Gastroesophageal sphincter (tissue), 4 donors: Measurements from ENCODE around the genes C5orf47 and NSG2.

GRCh38 chr5:173310782-173311123 is 17.5 kb downstream of the STC2 start:
- PRO-cap = no peak
- RAMPAGE, long total RNA, 4 experiments = no peak in any of the 4 experiments

DNA sequence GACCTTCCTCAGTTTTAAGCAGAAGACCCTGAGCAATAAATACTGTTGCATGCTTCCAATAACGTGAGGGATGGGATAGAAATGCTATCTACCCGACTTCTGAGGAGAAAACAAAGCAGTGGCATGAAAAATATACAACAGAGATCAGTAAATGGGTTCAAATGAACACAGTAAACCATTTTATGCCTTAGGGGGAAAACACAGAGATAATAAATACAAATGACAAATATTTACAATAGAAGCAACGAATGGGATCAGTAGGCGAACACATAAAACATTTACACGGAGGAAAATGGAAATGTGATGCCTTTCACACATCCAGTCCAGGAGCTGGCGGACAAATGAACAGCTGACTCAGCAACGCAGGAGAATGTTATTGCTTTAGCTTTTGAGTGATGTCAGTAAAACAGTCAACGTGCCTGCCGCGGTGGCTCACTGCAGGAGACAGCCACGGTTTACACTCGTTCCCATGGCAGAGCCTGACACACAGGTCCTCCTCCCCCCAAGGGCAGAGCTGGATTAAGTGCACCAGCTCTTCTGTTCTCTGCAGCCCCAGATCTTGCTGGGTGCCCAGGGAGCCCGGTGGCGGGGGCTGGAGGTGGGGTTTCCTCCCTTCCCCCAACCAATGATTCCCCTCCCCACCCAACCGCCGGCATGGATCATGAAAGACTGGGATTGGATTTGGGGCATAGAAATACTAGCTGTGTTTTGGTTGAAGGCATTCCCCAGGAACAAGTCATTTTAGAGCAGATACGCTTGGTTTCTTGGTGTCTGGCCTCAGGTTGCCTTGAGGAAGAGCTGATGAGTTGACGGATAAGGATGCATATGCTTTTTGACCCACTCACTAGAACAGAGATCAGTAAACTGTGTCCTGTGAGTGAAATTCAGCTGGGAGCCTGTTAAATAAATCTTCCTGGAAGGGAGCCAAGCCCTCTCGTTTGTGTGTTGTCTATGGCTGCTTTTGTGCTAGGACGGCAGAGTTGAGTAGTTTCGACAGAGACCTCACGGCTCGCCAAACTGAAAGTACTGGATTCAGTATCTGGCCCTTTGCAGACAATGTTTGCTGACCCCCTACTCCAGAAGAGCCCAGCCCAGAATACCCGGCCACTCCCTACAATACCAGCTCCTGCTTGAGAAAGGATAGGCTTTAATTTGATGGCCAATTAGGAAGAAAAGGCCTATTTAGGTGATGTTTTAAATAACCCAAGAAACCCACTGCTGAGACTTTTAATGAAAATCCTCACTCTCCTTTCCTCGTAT is 12.5 kb downstream of the STC2 start:
- PRO-cap = no peak
- RAMPAGE, long total RNA, 4 experiments = no peak in any of the 4 experiments

GRCh38 chr5:173457159-173457828 is 129.1 kb upstream of the STC2 start:
- PRO-cap = no peak
- RAMPAGE, long total RNA, 4 experiments = no peak in any of the 4 experiments

GRCh38 chr5:173474736-173475499 is 141.5 kb downstream of the BOD1 start:
- PRO-cap = bidirectional peak, plus-strand start at chr5:173475300, minus-strand start at chr5:173475080
- RAMPAGE, long total RNA, 4 experiments = start-site peak on the plus strand in 2 of 4 experiments, at chr5:173474987-173474996 at its widest, 40 to 65 reads per replicate

DNA sequence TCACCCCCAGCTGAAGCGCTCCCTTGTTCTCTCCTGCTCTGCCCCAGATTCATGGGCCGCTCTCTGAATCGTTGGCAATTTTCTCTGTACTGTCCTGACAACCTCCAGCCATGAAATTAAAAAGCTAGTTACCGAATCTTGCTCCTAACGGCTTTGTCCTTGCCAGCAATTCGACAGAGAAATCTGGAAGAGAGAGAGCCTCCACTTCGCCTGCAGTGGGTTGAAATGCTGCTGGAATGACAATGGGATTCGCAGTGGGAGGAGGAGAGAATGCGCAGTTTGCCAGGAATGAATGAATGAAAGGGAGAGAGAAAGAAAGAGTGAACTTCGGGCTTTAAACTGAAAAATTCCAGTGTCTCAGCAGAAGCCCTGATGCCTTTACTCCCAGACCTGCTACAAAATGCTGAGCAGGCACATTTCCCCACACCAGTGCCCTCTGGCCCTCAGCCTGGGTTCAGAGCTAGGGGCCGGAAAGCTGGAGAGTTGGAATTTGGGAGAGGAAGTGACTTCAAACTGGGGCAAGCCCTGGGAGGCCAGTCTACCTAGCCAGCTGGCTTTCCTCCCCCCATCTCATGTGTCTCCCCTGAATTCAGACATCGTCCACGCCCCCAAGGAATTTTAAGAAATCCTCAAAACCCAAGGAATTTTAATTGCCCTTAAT is 11.5 kb upstream of the BOD1 start:
- PRO-cap = no peak
- RAMPAGE, long total RNA, 4 experiments = no peak in any of the 4 experiments

DNA sequence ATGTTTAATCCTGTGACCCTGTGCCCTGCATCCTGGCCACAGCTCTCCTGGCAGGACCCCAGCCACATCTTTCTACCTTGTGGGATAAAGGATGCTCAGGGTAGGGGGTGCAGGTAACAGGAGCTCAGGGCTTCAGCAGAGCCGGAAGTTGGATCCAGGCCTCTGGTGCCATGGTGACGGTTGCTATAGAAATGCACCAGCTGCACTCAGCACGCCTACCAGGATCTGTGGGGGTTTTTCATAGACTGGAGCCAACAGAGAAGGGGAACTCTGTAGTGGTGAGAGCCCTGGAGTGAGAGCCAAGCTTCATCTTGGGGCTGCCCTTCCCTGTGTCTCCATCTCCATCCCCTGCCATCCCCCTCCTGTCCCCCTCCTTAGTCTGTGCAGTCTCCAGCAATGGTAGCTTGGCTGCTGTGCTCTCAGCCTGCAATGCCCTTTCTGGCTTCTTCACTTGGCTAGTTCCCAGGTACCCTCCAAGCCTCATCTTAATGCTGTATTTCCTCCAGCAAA is 27.5 kb upstream of the BOD1 start:
- PRO-cap = no peak
- RAMPAGE, long total RNA, 4 experiments = no peak in any of the 4 experiments

- PRO-cap = no peak
- RAMPAGE, long total RNA, 4 experiments = no peak in any of the 4 experiments
Measured at GRCh38 chr5:173733826-173734558, 117.5 kb upstream of the BOD1 start.

DNA sequence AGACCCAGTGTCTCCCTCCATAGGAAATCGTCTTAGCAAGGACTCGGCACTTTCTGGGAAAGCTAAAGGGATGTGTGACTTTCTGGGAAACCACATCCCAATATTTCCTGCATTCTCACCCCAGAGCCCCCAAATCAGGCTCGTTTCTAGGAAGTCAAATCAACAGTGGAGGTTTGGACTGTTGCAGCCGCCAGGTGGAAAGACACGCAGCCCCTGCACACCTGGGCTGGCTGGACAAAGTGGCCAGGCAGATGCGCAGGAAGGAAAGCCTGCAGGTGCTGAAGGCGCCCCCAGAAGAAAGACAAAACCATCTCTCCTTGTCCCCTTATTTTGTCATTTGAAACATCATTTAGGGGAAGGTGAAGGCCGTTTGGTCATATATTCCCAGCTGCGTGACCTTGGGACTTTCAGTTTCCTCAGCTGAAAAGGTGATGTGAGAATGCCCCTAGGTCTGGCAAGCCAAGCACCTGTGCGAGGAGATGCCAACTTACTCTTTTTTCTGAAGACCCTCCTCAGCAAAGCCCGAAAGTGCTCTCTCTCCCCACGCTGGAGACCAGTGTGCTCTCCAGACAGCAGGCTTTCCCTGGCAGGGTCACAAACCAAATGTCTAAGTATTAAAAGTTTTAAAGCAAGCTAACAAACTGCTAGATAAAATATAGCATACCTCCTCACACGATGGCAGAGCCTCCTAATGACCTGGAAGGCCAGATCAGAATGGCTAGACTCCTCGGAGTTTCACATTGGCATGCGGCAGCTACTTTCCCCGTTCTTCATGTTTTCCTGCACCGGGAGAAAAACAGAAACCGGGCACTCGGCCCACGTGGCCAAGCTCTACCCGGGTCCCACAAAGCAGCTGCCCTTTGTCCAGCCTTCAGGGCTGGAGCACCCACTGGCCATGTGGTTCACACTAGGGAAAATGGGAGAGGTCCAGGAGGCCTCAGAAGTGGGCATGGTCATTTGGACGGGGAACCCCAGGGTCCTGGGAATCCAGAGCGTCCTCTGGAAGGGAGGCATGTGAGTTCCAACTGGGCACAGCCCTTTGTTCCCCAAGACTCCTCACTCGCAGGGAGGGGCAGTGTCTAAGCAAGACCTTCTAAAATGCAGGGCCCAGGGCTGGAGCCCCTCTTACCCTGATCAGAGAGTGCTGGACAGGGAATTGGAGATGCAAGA is 97.6 kb upstream of the CPEB4 start:
- PRO-cap = no peak
- RAMPAGE, long total RNA, 4 experiments = no peak in any of the 4 experiments

DNA sequence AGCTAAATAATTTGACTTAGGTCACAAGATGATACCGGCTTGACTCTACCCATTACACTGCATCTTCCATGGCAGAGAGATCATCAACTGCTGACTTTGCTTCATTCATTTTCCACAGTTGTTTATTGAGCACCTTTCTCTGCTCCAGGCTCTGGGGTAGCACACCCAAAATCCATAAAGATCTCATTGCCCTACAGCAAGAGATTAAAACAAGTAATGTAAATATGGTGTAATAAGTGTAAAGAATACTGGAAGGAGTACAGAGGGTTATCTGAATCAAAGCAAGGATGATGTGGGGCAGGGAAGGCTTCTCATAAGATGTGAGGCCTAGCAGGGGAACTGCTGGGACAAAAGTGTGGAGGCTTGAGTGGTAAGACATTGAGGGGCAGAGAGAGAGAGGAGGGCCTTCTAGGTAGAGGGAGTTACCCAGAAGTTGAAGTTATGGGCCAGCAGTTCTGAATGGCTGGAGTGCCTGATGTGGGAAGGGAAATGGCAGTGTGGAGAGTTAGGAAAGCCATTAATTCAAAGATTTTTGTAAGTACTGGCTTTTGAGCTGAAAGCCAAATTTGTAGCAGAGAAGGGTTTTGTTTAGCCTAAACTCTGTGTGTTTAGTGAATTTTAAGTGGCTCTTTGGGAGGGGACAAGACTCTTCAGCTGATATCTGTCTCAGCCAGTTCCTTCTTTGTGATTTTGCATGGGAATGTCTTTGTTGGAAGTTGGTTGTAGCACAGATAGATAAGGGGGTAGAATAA is 36.7 kb downstream of the CPEB4 start:
- PRO-cap = no peak
- RAMPAGE, long total RNA, 4 experiments = start-site peak on the plus strand in 1 of 4 experiments, centred at position 249 of the sequence, 6 reads per replicate

DNA sequence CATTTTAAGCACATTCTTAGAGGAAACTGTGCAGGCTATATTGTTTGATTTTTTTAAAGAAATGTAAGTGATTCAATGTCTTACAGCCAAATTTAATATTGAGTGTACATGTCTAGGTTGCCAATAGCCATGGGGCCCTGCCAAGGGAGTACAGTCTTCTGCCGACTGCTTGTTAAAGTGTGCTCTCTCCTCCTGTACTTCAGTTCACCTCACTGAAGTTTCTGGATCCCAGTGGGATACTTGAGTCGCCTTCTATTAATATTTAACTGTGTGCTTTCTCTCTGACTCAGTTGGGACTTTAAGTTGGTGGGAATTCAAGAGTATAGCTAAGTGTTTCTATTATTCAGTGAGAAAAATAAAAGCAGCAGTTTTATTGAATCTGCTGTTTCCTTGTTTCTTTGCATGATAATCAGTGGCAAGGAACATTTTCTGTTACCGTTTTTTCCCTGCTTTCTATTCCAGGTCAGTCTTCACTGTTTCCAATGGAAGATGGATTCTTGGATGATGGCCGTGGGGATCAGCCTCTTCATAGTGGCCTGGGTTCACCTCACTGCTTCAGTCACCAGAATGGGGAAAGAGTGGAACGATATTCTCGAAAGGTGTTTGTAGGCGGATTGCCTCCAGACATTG is 44.4 kb upstream of the C5orf47 start:
- PRO-cap = no peak
- RAMPAGE, long total RNA, 4 experiments = no peak in any of the 4 experiments

GRCh38 chr5:173963735-173964578 is 25.0 kb upstream of the C5orf47 start:
- PRO-cap = no peak
- RAMPAGE, long total RNA, 4 experiments = no peak in any of the 4 experiments

DNA sequence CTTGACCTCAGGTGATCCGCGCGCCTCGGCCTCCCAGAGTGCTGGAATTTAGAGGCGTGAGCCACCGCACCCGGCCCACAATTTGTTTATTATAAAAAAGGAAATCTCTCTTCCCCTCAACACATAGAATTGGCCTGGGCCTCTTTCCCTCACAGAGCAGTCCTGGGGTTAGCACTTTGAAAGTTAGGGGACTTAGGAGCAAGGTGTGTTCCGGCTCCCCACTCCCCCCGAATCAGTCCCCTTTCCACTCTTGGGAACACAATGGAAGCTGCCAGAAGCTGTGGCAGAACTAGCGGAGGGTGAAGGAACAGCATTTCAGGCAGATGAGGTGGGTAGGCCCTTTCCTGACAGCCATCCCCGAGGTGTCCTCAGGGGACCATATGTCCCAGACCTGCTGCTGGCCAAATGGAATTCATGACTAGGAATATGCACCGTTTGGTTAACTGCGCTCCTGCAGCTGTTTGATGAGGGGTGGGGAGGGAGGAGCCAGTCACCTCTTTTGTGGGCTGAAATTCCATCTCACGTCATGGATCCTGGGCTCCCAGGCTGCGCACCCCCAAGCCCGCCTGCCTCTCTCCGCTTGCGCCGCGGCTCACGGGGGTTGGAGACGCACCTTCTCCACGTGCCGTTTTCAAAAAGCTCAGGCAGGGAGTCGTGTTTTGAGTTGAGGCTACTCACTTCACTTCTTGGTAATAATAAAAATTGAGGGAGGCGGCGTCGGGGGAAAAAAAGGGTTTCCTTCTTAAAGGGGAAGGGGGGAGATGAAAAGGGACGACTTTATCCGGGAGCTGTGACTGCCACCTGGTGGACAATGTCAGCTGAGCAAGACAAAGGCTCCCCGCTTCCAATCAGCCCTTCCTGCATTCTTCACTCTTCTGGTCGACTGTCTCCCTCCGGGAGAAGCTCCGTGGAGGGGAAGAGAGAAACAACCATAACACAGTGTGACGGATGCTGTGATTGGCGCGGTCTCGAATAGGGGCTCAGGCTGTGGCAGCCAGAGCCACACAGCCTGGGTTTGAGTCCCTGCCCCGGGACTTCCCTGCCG is 16.1 kb upstream of the C5orf47 start:
- PRO-cap = no peak
- RAMPAGE, long total RNA, 4 experiments = no peak in any of the 4 experiments

- PRO-cap = no peak
- RAMPAGE, long total RNA, 4 experiments = no peak in any of the 4 experiments
Measured at GRCh38 chr5:173989102-173989728, at the start of gene C5orf47. C5orf47 (plus strand) TSS chr5:173989170.

DNA sequence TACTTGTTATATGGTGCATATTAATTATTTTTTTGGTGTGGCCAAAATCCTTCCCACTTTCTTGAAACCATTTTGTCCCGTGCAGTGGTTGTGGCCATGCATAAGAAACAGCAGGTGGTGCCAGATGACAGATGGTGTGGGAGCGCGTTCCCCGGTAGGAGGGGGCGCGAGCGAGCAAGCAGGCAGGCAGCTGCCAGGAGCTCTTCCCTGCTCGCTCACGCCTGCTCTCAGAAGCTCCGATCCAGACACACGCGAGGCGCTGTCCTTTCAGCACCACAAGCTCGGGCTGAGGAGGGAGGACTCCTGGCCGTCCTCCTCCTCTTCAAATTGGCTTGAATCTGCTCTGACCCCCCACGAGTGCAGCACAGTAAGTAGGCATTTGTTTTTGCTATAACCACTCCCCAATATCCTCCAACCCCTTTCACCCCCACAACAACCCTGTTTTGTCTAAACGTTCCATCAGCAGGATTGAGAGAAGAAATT is at the start of gene NSG2:
TSS of gene NSG2 (plus strand) at position 230 of the 483 bp plus-strand sequence.
- PRO-cap = no peak
- RAMPAGE, long total RNA, 4 experiments = start-site peak on the plus strand in 2 of 4 experiments, centred at positions 209 to 231 of the sequence, 11 to 43 reads per replicate

- PRO-cap = no peak
- RAMPAGE, long total RNA, 4 experiments = no peak in any of the 4 experiments
Measured at GRCh38 chr5:174145774-174146346, 100.4 kb downstream of the NSG2 start.

GRCh38 chr5:174172035-174172709 is 126.7 kb downstream of the NSG2 start:
- PRO-cap = no peak
- RAMPAGE, long total RNA, 4 experiments = no peak in any of the 4 experiments

DNA sequence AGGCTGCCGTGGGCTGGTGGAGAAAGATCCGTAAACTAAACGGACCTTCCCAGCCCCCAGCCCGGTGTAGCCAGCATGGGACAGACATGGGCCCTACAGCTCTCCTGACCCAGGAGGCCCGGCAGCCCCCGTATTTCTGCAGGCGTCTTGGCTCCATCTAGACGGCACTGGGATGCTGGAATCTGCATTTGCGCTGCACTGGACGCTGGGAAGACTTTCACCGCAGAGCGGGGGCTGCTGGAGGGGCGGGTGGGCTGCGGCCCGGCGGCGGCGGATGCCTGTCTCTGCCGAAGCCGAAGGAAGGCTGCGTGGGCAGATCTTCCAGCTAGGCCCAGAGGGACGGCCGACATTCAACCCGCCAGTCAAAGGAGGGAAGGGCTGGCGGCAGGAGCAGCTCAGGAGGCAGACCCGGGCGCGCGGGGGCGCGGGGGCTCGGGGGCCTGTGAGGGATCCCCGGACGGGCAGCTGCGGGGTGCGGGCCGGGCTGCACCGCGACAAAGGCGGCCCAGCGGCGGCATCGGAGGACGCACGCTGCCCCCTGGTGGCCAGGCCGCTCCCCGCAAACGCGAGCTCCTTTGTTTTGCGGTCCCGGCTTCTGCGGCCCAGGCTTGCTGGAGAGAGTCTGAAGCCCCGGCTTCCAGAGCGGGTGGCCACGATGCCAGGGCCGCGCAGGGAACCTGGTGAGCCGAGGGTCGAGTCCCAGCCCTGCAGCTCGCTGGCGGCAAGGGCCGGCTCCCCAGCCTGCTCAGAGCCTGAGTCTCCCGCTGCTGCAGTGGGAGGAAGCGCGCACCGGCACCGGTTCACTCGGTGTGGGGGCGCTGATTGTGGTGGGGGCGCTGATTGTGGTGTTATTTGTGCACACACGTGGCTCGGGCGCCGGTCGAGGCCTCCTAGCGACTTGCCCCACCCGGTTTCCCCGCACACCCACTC is 266.4 kb downstream of the NSG2 start:
- PRO-cap = no peak
- RAMPAGE, long total RNA, 4 experiments = no peak in any of the 4 experiments

GRCh38 chr5:174720863-174721591 is 3.4 kb upstream of the MSX2 start:
- PRO-cap = no peak
- RAMPAGE, long total RNA, 4 experiments = no peak in any of the 4 experiments

DNA sequence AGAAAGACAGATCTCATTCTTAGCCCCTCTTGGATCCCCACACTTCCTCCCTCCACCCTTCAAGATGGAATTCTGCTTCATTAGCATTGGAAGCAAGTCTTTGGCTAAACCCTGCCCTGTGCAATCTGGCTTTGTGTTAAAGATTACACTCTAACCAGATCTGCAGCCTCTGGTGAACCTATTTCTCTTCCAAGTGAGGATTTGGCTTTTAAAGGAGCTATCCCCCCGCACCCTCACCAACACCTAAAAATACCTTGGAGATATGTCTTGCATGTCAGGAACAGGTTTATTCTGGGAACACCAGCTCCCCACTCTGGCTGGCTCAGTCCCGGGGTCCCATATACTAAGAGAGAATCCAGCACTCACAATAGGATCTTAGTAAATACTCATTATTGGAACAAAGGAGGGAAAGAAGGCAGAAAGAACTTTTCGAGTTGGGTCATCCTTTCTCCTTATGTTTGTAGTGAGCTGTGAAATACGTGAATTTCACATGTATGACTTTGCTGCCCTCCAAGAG is 53.8 kb upstream of the HRH2 start:
- PRO-cap = no peak
- RAMPAGE, long total RNA, 4 experiments = no peak in any of the 4 experiments

- PRO-cap = no peak
- RAMPAGE, long total RNA, 4 experiments = no peak in any of the 4 experiments
Measured at GRCh38 chr5:175696364-175696743, 38.5 kb downstream of the HRH2 start.